ENCODE measurements around the genes TMEM215, SPINK4, NFX1 and NOL6.

- PRO-cap = no peak
Measured at GRCh38 chr9:27749642-27750390, 176.5 kb upstream of the C9orf72 start.

DNA sequence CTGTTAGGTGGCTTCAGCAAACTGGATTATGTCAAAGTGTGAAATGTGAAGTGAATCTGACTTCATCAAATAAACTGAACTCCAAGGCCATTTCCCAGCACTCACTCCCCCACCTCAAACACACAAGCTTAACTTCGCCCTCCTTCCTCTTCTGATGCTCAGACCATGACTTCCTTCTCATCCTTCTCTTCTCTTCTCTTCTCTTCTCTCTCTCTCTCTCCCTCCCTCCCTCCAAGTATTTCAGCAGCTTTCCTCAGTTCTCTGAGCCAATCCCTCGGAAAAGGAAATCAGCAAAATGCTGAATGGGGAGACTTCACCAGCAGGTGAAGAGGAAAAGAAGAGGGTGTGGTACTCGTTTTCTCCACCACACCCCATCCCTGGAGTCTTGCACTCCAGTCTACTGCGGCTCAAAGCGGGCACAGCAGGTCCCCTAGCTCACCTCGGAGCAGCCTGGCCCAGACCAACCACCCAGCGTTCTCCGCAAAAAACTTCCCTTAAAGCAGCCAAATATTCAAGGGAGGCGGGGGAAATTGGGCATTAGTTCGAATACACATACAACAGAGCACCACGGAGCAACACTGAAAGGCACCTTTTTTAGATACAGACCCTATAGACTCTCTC, 1.9 kb downstream of the LINGO2 start:
- PRO-cap = no peak

DNA sequence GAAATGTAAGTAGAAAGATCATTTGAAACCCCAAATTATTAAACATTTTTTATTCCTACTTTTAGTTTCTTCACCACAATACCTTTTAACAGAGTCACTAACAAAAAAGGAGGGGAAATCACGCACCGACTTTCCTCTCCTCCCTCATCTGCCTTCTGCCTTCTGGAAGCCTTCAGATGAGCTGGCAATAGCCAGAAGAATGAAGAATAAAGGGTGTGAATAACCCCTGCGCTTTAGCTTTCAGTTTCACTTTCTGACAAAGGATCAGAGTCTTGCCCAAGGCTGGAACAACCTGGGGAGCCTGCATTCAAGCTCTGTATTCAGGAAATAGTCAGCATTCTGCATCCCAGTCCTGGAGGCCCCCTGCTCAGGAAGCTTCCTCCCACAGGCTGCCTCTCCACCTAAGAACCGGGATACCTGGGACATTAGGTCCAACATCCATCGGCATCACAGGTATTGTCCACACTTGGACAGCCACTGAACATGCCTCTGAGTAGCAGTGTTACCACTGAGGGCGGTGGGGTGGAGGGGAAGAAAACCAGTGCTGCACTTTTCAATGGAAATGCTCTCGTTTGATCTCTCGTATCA, 39.9 kb upstream of the ACO1 start:
- PRO-cap = no peak

DNA sequence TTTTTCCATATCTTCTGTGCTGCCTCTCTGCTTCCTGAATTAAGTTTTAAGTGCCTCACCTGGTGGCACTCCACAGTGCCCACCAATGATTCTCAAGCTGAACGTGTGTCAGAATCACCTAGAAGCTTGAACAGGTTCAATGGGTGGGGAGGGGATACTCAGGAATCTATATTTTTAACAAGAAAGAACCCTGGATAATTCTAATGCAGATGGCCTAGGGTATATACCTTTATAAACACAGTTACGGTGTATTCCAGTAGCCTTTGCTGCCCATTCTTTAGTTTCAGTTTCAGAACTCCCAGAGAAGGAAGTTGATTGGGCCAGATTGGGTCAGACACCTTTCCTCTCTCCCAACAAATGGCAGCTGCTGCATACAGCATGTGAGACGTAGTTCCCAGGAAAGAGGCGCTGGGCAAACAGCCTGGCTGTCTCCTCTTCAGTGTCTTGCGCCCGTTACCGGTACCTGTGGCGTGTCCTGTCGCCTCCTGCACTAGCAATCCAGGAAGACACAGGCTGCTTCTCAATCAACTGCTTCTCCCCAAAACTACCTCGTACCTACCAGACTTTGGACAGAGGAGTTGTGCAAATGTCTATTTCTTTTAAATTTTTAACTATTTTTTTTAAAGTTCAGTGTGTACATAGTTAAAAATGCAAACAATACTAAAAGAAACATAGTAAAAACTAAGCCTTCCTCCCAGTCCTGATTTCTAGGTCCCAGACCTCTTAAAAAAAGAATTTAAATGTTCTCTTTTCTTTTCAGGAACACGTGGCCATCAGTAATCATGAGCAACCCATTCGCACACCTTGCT, 20.5 kb downstream of the ACO1 start:
- PRO-cap = no peak

DNA sequence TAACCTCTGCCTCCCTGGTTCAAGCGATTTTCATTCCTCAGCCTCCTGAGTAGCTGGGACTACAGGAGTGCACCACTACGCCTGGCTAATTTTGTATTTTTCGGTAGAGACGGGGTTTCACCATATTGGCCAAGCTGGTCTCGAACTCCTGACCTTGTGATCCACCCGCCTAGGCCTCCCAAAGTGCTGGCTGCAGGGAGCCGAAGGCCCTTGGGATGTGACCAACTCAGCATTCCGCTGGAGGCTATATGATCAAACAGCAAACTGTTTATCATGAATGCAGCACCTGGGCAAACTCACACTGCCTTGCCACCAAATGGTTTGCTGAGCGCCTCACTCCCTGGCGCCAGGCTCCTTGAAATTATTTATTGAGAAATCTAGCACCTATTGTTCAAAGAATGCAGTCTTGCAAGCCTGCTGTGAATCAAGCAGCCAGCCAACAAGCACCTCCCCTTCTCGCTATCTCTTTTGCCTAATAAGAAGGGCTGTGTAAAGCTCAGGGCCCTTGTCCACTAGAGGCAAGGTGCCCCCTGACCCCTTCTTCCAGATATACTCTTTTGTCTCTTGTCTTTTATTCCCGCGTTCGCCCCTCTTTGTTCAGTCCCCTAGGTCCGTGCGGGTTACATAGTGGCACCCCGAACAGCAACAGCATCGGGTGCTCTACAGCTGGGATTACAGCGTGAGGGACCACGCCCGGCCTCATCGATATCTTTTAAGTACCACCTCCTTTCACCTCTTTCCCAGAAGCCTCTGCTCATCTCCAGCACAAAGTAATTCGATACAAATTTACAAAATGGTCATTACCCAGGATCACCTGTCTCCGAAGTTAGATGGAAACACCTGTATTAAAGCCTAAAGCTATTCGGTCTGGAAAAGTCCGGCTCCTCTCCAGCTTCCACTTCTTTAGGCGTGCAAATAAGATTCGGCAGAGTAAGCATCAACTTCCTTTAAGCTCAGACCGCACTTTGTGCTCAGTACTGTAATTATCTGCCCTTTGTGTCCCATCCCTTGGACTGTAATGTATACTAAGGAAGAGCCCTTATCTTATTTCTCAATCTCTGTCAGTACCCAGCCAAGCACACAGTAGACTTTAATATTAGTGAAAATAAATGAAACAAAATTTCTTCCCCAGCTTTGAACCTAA, 943 bp downstream of the RIGI start:
- PRO-cap = no peak

- PRO-cap = bidirectional peak, plus-strand start at chr9:32551733, minus-strand start at chr9:32551713
Measured at GRCh38 chr9:32551229-32552071, 677 bp upstream of the SMIM27 start.

GRCh38 chr9:32783152-32784122, at the start of gene TMEM215:
Gene TMEM215 (plus strand): TSS chr9:32783540.
- PRO-cap = no peak

GRCh38 chr9:32982513-32982917, 18.9 kb downstream of the APTX start:
- PRO-cap = no peak

- PRO-cap = no peak
Measured at GRCh38 chr9:33124717-33125331, 42.3 kb downstream of the B4GALT1 start.

GRCh38 chr9:33133267-33134430, 33.5 kb downstream of the B4GALT1 start:
- PRO-cap = no peak

- PRO-cap = no peak
Measured at GRCh38 chr9:33158436-33158927, 8.7 kb downstream of the B4GALT1 start.

GRCh38 chr9:33202509-33202928, 35.4 kb upstream of the B4GALT1 start:
- PRO-cap = no peak

GRCh38 chr9:33239465-33240449, at the start of gene SPINK4:
Gene SPINK4 (plus strand): TSS chr9:33240167.
- PRO-cap = no peak

- PRO-cap = bidirectional peak, plus-strand start at chr9:33290558, minus-strand start at chr9:33290278
Measured at GRCh38 chr9:33289972-33290772, at the start of gene NFX1. Gene NFX1 (plus strand): TSS chr9:33290516.

DNA sequence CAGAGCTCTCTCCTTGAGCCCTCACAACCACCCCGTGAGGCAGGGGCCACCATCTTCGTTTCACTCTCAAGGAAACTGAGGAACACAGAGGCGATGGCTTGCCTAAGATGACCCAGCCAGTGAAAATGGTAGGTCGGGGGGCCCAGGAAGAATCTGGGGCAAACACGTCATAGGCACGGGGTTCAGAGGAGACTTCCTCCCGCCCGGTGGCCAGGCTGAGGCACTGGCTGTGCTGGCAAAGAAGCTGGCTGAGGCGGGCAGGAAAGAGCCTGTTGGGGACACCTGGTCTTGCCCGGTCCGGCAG, 15.8 kb downstream of the AQP7 start:
- PRO-cap = no peak

GRCh38 chr9:33415444-33416069, 13.2 kb upstream of the AQP7 start:
- PRO-cap = bidirectional peak, plus-strand start at chr9:33415843, minus-strand start at chr9:33415676

DNA sequence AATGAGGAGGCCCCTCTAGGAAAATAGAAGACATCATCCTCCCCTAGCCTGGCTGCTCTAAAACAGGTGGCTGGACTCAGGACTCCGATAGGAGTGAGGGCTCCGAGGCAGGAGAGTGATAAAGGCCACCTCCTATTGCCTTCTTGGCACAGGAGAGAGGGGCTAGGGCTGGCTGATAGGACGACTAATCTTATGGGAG, 1.4 kb downstream of the AQP3 start:
- PRO-cap = no peak

DNA sequence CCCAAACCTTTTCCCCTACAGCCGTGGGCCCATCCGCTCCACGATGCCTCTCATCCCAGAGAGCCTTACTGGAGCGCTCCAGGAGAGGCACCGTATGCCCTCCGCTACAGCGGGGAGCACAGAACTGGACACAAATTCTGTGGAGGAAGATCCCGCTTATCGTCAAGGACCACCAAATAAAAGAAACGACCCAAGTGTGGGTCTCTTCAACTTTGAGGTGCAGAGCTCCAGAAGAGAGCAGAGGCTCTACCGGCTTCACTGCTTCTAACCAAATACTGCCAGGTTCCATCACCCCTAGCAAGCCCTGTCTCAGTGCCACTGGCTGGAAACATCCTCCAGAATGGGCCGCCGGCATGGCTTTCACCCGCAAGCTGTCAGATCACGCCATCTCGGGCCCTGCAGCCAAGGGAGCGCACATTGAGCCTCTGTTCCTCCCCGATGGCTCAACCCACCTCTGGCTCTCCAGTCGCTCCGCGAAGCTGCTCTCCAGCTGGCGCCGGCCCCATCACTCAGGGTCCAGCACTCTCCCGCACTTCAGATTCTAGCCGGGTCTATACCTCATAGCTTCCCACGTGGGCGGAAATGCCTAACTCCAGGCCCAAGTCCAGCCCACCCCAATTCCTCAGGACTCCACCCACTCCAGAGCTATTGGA, at the start of gene NOL6:
Gene NOL6 (minus strand): TSS at position 588 of the 653 bp plus-strand sequence.
- PRO-cap = bidirectional peak, plus-strand start outside the sequence, minus-strand start at position 511 of the sequence

GRCh38 chr9:33624041-33625015, 100.3 kb downstream of the ANKRD18B start:
- PRO-cap = no peak

- PRO-cap = no peak
Measured at GRCh38 chr9:34073043-34073614, 24.4 kb upstream of the UBAP2 start.

All from progenitor cell of endocrine pancreas (in vitro differentiated cells).